ENCODE measurements around a stretch of chr16.

DNA sequence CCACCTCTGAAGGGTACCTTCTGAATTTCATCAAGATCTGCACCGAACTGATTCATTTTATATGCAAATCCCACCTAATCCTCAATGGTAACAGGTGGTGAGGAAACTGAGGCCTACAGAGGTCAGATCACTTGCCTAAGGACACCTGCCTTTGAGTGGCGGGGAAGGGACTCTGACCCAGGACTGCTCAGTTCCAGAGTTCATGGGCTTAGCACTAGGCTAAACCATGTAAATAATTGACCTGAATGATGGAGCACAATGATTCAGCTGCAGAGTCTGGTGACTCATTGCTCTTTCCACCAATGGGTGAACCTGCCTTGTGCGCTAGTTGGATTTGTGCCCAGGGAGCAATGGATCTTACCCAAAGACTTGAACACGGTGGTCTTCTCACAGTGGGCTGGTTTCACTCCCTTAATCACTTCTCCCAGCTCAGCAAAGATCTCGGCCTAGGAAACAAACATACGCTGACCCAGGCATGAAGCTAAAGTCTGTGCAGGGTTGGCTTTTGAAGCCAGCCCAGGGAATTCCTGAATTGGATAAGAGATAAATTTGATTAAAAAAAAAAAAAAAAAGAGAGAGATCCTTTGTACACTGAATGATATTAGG, 17.1 kb downstream of the CRYM start:
- PRO-cap: no peak
CAGE:
- cytosol, long polyA plus RNA: no peak
- long polyA plus RNA: no peak
- nucleus, long polyA plus RNA: no peak

GRCh38 chr16:21404621-21405047, 126.5 kb upstream of the CRYM start:
- PRO-cap: no peak
CAGE:
- cytosol, long polyA plus RNA: no peak
- long polyA plus RNA: no peak
- nucleus, long polyA plus RNA: no peak

- PRO-cap: no peak
CAGE:
- cytosol, long polyA plus RNA: no peak
- long polyA plus RNA: no peak
- nucleus, long polyA plus RNA: no peak
Observed at GRCh38 chr16:21556522-21557267, 42.7 kb upstream of the METTL9 start.

- PRO-cap: no peak
CAGE:
- cytosol, long polyA plus RNA: no peak
- long polyA plus RNA: no peak
- nucleus, long polyA plus RNA: no peak
Observed at GRCh38 chr16:21600422-21600863, 1.1 kb downstream of the METTL9 start.

- PRO-cap: no peak
CAGE:
- cytosol, long polyA plus RNA: no peak
- long polyA plus RNA: no peak
- nucleus, long polyA plus RNA: no peak
Observed at GRCh38 chr16:21647049-21647597, 5.3 kb downstream of the IGSF6 start.

DNA sequence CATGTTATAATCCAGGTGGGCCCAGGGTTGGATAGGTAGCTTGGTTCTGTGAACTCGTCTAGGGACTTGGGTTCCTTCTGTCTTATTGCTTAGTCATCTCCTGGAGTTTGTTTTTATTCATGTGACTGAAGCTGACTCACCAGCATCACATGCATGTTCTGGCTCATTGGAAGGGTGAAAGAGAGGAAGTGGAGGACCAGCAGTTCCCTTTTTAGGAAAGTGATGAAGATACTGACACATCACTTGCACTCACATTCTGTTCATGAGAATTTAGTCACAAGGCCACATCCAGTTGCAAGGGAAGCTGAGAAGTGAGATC, 67.1 kb downstream of the NPIPB4 start:
- PRO-cap: no peak
CAGE:
- cytosol, long polyA plus RNA: no peak
- long polyA plus RNA: no peak
- nucleus, long polyA plus RNA: no peak

DNA sequence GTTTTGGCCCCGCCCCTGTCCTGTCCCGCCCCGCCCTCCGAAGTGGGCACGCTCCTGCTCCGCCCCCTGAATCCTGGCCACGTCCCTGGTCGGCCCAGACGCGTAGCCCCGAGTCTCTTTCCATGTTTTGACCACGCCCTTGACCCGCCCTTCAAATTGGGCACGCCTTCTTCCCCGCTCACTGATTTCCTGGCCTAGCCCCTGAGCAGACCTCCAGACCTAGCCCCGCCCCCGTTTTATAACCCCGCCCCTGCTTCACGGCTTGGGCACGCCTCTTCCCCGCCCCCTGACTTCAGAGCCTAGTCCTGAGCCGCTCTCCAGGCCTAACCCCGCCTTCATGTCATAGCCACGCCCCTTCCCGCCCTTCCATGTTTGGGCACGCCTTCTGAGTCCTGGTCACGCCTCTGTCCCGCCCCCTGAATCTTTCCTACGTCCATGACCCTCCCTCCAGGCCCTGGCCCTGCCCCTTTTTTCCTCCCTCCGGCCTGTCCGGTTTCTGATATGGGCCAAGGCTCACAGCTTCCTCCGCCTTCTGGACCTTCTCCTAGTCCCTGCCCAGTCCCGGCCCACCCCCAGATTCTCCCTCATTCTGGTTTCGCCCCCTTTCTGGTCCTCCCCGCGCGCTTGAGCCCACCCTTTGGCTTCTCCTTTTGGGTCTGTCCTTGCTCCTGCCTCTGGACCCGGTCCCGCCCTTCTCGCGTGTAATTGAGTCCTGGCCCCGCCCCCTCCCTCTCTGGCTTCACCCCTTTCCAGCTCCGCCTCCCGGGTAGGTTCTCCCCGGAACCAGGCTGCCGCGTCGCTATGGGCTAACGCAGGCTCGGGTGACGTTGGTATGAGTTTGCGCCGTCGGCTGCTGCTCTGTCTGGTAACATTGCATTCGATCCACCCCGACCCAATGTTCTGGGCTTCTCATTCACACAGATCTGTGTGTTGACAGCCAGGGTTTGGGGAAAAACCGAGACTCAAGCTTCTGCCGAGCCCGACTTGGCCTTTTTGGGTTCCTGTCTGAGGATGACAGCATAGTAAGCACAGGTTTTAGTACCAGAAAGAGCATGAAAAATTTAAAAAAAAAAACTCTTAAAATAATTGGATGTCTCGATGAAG, 15.1 kb upstream of the EEF2K start:
- PRO-cap: bidirectional peak, plus-strand start at position 814 of the sequence, minus-strand start at position 703 of the sequence
CAGE:
- cytosol, long polyA plus RNA: no peak
- long polyA plus RNA: no peak
- nucleus, long polyA plus RNA: no peak

GRCh38 chr16:22199553-22199984, 6.5 kb upstream of the EEF2K start:
- PRO-cap: no peak
CAGE:
- cytosol, long polyA plus RNA: no peak
- long polyA plus RNA: no peak
- nucleus, long polyA plus RNA: no peak

DNA sequence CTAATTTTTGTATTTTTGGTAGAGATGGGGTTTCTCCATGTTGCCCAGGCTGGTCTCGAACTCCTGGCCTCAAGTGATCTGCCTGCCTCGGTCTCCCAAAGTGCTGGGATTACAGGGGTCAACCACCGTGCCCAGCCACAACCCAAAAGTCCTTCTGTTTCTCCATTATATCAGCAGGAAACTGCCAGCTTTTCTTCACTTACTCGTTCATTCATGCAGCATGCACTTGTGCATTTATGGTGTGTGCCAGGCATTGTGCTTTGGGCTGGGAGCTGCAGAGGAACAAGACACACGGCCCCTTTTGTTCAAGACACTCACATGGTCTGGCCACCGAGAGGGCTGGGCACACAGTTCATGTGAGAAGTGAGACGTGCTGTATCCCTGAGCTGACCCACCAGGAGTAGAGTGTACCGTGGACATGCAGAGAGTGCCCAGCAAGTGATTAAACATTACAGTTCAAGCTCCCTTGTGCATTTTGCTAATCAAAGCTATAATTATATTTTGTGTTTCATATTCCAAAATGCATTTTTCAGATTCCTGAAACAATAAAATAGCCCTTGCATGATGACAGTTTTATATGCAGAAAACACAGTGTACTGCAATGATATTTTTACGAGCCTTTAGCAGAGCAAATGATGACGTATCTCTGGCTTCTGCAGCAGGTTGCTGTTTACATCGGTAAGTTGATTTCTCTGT, 5.7 kb downstream of the EEF2K start:
- PRO-cap: no peak
CAGE:
- cytosol, long polyA plus RNA: no peak
- long polyA plus RNA: no peak
- nucleus, long polyA plus RNA: no peak

- PRO-cap: no peak
CAGE:
- cytosol, long polyA plus RNA: no peak
- long polyA plus RNA: no peak
- nucleus, long polyA plus RNA: no peak
Observed at GRCh38 chr16:22353184-22353968, 21.0 kb downstream of the CDR2 start.

- PRO-cap: no peak
CAGE:
- cytosol, long polyA plus RNA: no peak
- long polyA plus RNA: no peak
- nucleus, long polyA plus RNA: no peak
Observed at GRCh38 chr16:22419675-22420508, 45.5 kb upstream of the CDR2 start.

DNA sequence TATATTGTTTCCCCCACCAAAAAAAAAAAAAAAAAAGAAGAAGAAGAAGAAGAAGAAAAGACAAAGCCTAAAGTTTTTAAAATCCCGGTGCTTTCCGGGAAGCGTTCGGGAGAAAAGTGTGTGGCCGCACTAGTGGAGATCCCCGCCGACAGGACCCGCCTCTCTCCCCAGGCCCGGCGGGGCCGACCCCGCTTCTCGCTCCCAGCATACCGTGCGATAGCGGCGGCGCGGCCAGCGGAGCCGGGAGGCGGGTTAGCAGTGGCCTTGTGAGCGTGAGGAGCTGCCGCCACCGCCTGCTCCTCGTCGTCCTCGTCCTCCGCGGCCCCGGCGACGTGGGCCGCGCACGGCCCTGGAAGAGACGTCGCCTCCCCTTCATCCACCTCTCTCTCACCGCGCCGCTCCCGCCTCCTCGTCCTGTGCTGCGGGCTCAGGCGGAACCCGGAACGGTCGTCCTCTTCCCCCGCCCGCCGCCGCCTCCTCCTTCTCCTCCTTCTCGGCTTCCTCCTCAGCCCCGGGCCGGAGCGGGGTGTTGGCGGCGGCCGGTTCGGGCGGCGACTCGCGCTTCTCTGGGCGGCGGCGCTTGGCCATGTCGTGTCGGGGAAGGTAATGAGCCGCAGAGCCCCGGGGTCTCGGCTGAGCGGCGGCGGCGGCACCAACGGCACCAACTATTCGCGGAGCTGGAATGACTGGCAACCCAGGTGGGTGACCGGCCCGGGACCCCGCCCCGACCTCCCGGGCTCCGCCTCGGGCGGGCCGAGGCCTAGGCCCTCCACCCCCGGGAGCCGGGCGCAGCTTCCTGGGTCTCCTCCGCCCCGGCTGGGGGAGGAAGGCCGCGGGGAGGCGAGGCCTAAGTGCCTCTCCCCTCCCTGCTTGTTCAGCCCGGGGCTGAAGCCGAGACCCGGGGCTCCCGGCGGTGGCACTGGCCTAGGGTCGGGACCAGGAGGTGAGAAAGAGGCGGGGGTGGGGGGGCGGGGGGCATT, 62.7 kb upstream of the CDR2 start:
- PRO-cap: bidirectional peak, plus-strand start at position 219 of the sequence, minus-strand start at position 187 of the sequence; bidirectional peak, plus-strand start at position 772 of the sequence, minus-strand start at position 667 of the sequence
CAGE:
- cytosol, long polyA plus RNA: no peak
- long polyA plus RNA: start-site peak on the minus strand centred at position 126 of the sequence, 75 bp wide, 20 and 6 reads in 2 replicates
- nucleus, long polyA plus RNA: no peak

DNA sequence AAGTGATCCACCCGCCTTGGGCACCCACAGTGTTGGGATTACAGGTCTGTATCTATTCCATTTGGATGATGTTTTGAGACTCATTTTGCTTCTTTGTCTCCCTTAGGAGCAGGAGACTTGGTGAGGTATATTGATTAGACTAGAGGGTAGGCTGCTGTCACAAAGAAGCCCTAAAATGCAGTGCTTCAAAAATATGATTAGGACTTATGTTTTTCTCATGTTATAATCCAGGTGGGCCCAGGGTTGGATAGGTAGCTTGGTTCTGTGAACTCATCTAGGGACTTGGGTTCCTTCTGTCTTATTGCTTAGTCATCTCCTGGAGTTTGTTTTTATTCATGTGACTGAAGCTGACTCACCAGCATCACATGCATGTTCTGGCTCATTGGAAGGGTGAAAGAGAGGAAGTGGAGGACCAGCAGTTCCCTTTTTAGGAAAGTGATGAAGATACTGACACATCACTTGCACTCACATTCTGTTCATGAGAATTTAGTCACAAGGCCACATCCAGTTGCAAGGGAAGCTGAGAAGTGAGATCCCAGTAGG, 95.8 kb downstream of the NPIPB5 start:
- PRO-cap: no peak
CAGE:
- cytosol, long polyA plus RNA: no peak
- long polyA plus RNA: no peak
- nucleus, long polyA plus RNA: no peak

DNA sequence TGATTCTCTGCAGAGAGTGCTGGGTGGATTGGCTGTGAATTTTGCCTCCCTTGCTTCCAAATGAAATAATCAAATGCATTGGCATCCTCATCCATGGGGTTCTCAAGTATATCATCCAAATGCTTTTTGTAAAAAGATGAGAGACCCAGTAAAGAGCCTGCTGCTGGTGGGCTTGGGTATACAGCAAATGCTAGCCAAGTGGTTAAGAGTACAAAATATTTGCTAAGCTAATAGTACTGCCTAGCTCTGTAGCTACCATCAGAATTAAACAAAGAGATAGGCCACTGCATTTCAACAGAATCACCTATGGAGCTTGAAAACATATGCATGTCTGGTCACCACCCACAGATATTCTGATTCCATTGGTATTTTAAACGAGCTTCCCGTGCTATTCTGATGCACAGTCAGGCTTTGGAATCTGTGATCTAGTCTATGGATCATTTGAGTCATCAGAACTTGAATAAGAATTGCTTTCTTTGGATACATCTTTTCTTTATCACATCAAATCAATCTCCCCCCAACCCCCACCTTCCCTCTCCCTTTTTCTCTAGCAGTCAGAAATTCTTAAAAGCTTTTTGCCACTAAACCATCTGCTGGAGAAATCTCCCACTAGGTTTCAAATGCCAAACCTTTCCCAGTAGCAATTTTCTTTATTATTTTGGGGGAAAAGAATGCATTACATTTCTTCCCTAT, 124.6 kb downstream of the NPIPB5 start:
- PRO-cap: no peak
CAGE:
- cytosol, long polyA plus RNA: no peak
- long polyA plus RNA: no peak
- nucleus, long polyA plus RNA: no peak

GRCh38 chr16:22692730-22693487, 121.1 kb upstream of the HS3ST2 start:
- PRO-cap: no peak
CAGE:
- cytosol, long polyA plus RNA: no peak
- long polyA plus RNA: no peak
- nucleus, long polyA plus RNA: no peak

- PRO-cap: no peak
CAGE:
- cytosol, long polyA plus RNA: no peak
- long polyA plus RNA: no peak
- nucleus, long polyA plus RNA: no peak
Observed at GRCh38 chr16:22782230-22782962, 31.6 kb upstream of the HS3ST2 start.

GRCh38 chr16:23058238-23058624, 91.0 kb downstream of the USP31 start:
- PRO-cap: no peak
CAGE:
- cytosol, long polyA plus RNA: no peak
- long polyA plus RNA: no peak
- nucleus, long polyA plus RNA: no peak

- PRO-cap: no peak
CAGE:
- cytosol, long polyA plus RNA: no peak
- long polyA plus RNA: no peak
- nucleus, long polyA plus RNA: no peak
Observed at GRCh38 chr16:23279636-23280250, 22.4 kb upstream of the SCNN1B start.

- PRO-cap: no peak
CAGE:
- cytosol, long polyA plus RNA: no peak
- long polyA plus RNA: no peak
- nucleus, long polyA plus RNA: no peak
Observed at GRCh38 chr16:23352698-23353266, 50.7 kb downstream of the SCNN1B start.

GRCh38 chr16:23466205-23467133, 13.5 kb upstream of the COG7 start:
- PRO-cap: no peak
CAGE:
- cytosol, long polyA plus RNA: no peak
- long polyA plus RNA: no peak
- nucleus, long polyA plus RNA: no peak

Measured in A549 (cell line).